ENCODE measurements around the gene GOLGA1.

GRCh38 chr9:123658828-123659495 lies 271.0 kb downstream of the DENND1A start:
- RRBS, result no CpG with 5 or more reads among the region's 4 CpGs

- RRBS, result 2% methylated on average over 12 of the region's 65 CpGs
Measured at GRCh38 chr9:124008007-124008958, 3.3 kb upstream of the LHX2 start.

- RRBS, result 7% methylated on average over 7 of the region's 14 CpGs
Measured at GRCh38 chr9:124125647-124126144, 114.1 kb downstream of the LHX2 start.

DNA sequence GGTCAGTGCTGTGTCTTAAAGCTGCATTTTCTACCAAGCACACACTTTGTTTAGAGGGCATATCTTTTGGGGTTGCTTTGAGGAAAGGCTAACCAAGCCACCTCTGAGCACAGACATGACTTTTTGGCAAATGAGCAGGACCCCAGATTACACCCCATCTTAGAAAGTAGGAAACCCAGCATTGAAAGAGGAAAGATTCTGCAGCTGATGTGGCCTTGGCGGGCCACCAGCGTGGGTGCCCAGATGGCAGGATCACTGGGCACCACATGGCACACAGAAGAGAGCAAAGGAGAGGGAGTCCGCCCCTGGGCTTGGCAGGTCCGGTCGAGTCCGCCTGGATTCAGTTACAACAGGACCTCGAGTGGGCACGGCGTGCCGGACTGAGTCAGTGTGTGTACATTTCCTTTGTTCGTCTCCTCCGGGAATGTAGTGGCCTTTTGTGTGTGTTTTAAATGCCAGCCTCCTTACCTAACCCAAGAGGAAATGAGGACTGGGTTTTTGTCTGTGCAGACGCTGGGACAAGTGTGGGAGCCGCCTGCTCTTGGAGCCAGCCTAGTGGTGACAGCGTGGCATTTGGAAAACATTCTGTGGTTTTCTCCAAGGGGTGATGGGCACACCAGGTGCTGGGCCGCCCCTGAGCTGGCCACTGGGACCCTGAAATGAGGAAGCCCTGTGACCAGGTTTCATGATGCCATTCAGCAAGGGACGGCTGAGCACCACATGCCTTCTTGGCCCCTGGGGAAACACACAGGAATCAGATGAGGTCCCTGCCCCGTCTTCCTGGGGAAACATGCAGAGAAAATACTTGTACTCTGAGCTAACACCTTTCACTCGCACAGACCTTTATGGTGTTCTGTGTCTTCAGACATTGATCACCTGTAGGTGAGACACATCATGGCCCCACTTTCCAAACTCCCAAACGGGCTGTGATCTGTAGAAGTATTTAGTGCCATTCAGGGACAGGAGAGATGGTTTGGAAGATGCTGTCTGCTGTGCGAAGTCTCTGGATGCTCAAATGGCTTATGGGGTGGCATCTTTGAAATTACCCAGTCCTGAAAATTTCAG lies 9.6 kb downstream of the NEK6 start:
- RRBS, result 3% methylated on average over 9 of the region's 21 CpGs

GRCh38 chr9:124284874-124285676 lies 27.3 kb downstream of the NEK6 start:
- RRBS, result no CpG with 5 or more reads among the region's 24 CpGs

GRCh38 chr9:124341352-124341679 lies 73.9 kb downstream of the PSMB7 start:
- RRBS, result no CpG with 5 or more reads among the region's 7 CpGs

DNA sequence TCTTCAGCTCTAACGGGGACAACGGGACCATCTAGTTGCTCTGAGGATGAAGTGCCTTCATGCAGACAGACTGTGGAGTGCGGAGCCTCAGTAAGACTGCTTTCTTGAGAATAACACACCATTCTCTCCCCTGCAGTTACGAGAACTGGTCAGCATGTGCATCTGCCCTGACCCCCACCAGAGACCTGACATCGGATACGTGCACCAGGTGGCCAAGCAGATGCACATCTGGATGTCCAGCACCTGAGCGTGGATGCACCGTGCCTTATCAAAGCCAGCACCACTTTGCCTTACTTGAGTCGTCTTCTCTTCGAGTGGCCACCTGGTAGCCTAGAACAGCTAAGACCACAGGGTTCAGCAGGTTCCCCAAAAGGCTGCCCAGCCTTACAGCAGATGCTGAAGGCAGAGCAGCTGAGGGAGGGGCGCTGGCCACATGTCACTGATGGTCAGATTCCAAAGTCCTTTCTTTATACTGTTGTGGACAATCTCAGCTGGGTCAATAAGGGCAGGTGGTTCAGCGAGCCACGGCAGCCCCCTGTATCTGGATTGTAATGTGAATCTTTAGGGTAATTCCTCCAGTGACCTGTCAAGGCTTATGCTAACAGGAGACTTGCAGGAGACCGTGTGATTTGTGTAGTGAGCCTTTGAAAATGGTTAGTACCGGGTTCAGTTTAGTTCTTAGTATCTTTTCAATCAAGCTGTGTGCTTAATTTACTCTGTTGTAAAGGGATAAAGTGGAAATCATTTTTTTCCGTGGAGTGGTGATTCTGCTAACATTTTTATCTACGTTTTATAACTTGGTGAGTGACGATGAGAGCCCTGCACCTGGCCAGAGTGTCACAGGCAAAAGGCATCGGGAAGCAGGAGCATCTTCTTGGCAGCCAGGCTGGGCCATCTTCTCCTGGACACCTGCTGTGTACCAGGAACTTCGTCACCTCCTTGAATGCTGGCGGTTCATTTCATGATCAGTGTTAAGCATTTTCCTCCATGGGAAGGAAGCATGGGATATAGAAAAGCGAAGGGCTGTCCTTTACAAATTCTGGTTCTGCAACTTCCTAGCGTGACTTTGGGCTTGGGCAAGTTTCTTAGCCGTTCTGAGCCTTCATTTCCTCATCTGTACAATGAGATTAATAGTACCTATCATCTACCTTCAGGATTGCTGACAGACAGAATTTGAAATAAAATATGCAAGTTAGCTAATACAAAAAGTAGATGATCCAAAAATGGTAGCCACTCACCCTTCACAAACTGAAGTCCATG lies 64.1 kb downstream of the PSMB7 start:
- RRBS, result no CpG with 5 or more reads among the region's 24 CpGs

- RRBS, result no CpG with 5 or more reads among the region's 9 CpGs
Measured at GRCh38 chr9:124514455-124515190, 7.4 kb upstream of the NR5A1 start.

GRCh38 chr9:124706932-124708098 lies 63.8 kb downstream of the NR6A1 start:
- RRBS, result no CpG with 5 or more reads among the region's 6 CpGs

DNA sequence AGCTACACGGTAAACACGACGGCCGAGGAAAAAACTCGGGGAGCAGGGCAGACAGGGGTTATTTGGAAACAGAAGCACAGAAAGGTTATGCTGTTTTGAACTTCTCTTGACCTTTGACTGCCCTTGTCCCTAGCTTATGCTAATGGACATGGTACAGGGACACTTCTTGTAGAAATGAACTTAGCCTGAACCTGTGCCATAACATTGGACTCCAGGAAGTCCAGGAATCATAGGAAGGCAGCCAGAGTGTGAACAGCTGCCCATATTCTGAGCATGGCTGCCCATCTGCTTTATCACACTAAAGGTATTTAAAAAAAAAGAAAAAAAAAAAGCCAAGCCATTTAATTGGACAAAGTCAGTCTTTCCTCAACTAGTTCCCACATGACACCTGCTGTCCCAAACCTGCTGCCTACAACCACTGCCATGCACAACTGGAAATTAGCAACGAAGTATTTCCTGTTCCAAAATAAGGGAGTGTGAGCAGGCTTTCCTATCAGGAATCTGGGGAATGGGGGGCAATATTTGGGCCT lies 46.0 kb downstream of the NR6A1 start:
- RRBS, result no CpG with 5 or more reads among the region's 6 CpGs

DNA sequence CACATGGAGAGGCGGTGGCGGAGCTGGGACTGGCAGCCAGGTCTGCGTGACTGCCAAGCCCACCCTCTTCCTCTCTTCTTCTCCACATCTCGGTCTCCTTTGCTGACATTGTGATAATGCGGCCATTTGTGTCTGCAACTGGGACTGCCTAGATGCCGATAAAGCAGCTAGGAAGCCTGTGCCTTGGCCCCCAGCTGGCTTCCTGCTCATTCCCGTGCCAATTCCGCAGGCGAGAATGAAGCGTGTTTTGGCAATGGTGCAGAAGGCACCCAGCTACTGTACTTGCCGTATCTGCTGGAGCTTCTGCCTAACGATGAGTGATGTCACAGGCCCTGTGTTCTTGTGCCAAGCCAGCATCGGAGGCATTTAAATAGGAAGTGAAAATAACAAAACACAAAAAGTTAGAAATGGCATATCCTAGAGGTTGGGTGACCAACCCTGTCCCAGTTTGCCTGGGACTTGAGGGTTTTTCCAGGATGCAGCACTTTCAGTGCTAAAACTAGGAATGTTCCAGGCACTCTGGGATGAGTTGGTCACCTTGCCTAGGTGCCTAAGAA lies 23.6 kb downstream of the OLFML2A start:
- RRBS, result no CpG with 5 or more reads among the region's 13 CpGs

DNA sequence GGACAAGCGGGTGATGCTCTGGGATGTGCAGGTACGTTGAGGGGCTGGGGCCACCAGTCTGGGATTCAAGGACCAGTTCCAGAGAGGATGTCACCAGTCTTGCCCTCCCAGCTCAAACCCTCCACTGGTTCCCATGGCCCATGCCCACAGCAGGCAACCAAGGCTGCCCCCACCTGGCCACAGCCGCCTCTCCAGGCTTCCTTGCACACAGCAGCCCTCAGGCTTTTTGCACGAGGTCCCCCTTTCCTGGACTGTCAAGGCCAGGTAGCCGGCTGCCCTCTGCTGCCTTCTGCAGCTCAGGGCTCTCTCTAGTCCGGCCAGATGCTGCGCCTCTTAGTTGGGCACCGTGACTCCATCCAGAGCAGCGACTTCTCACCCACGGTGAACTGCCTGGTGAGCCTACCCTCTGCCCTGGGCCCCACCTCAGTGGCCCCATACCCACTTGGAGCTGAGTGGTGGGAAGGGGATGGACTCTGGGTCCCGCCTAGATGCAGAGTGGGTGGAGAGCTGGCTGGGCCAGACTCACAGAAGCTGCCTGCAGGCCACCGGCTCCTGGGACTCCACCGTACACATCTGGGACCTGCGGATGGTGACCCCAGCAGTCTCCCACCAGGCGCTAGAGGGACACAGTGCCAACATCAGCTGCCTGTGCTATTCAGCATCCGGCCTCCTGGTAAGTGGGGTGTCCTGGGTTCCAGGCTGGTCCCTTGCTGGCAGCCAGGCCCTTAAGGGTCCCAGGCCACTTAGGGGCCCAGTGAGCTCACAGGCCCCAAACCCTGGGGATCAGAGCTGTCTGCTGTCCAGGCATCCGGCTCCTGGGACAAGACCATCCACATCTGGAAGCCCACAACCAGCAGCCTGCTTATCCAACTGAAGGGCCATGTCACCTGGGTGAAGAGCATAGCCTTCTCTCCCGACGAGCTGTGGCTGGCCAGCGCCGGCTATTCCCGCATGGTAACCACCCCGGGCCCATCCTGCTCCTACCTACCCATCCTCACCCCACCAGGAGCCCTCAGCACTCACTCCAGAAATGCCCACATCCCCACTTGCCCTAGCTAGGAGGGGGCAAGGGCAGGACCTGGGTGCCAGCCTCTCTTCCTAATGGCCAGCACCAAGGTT lies 3.0 kb downstream of the WDR38 start:
- RRBS, result no CpG with 5 or more reads among the region's 23 CpGs

GRCh38 chr9:124863490-124863914 lies 1.6 kb downstream of the ARPC5L start:
- RRBS, result no CpG with 5 or more reads among the region's 4 CpGs

DNA sequence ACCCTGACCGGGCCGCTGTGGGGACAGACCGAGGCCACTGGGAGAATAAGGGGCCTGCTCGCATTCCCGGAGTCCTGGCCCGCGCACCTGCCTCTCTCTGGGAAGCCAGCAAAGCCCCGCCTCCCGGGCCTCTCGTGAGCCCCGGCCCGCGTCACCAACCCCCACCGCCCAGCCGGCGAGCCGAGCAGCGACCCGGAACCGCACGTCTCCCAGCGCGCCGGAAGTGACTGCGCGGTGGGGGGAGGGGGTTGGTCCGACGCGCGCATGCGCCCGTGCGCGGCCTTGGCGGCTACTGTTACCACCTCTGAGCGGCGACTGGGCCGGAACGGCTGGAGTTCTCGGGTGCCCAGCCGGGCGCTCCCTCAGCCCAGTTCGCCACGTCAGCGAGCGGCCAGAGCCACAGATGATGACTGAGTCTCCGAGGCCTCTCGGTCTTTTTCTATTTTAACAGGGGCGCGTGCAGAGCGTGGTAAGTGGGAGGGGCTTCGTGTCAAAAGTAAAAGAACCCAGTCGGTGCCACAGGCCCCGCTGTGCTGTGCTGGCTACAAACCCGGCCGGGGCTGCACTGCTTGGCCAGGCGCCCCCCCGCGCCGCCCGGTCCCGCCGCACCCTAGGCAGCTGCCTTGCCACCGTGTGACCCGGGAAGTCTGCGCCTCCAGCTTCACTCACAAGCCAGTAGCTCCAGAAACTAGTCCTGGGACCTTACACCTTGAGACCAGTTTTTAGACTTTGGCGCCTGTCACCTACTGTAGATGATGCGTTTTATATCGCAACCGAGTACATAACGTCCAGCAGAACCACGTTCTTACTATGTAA lies at the start of gene GOLGA1:
TSS of gene GOLGA1 (minus strand) at position 200 of the 816 bp plus-strand sequence.
- RRBS, result 2% methylated on average over 25 of the region's 72 CpGs

DNA sequence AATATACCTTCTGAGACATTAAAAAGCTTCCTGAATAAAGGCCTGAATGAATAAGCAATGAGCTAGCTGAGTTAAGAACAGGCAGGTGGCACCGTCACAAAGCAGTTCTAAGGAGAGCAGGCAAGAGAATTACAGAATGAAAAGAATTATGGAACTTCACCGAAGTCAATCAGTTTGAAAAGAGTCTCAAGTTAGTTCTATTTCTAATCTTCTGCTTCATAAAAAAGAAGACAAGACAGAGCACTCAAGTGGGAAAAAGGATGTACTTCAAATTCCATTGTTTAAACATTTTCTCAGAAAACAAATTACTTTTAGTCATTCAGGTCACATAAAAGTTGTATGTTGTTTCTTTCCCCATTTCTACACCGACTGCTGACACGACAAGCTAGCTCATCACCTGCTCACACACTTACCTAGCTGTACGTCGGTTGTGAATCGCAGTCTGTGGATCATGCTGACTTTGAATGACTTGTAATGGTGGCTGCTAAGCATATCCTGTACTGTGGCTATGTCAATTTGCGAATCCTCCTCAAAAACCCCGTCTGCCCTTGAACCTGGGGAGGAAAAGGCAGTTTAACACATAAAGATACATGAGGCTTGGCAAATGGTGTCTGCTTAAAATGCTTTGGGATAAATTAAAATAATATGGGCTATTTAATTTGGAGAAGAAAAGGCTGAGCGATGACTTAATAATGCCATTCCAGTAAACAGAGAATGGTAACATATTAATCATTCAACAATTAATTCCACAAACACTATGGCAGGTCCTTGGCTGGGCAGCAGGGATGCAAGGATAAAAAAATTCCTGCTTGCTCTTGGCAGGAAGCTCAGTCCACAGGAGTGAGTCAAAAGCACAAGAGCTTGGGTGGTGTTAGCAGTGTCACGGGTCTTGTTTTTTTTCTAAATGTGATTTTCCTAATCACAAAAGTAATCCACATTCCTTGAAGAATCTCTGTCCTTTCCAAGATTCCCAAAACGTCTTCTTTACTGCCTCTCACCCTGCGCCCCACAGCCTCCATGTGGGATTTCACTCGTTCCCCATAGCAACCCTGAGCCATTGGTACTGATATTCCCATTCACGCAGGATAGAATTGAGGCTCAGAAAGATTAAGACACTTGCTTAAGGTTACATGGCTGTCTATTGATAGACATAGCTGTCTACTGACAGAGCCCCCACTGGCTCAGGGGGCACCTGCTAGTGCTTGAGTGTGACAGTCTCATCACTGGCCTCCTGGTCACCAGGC lies 222.6 kb downstream of the MAPKAP1 start:
- RRBS, result no CpG with 5 or more reads among the region's 15 CpGs

- RRBS, result no CpG with 5 or more reads among the region's 16 CpGs
Measured at GRCh38 chr9:125513572-125514746, 193.0 kb downstream of the MAPKAP1 start.

DNA sequence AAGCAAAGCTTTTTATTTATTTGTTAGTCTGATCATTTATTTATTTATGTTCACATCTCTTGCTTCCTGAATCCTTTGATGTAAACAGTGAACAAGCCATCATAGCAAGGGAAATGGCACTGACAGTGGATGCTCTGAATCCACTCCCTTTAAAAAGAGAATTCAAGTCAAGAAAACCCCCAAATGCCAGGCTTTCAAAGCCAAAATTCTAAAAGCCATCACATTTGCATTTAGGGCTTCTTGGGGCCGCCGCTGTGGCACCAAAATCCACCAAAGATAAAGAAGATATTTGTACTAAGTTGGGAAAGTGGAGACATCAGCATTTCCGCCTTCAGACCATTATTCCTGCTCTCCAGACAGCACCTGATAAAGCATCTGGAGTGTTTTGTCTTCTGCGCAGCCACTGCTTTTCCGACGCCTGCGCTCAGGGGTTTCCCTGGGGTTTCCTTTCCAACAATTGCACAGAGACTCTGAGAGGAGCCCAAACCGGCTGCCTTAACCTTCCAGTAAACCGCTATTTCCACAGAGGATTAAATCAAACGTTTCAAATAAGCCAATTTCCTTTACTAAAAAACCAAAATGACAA lies 98.7 kb downstream of the MAPKAP1 start:
- RRBS, result no CpG with 5 or more reads among the region's 10 CpGs

DNA sequence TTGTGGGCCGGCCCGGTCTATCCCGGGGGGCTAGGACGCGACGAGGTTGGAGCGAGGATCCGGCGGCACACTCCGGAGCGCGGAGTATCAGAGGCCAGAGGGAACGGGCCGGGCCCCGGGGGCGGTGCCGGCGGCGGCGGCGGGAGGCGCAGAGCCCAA lies 861 bp upstream of the PBX3 start:
- RRBS, result 1% methylated on average over 10 of the region's 22 CpGs

DNA sequence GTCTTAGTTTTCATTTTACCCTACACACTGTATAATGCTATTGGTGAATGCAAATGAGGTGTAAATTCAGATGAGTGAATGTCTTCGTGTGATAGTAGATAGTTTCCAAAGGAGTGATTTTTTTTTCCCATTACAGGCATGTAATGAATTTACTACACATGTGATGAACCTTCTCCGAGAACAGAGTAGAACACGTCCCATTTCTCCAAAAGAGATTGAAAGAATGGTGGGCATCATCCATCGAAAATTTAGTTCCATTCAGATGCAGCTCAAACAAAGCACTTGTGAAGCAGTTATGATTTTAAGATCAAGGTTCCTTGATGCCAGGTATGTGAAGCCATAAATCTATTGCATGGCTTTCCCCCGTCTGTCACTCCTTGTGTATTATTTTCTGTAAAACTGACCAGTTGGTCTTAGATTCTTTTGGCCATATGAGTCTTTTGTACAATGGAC lies 182.4 kb downstream of the PBX3 start:
- RRBS, result no CpG with 5 or more reads among the region's 5 CpGs

Data from choroid plexus epithelial cell (primary cell).